Psoas muscle (tissue), 2 donors: ENCODE measurements around the genes EFNB1, P2RY4 and TAF1.

DNA sequence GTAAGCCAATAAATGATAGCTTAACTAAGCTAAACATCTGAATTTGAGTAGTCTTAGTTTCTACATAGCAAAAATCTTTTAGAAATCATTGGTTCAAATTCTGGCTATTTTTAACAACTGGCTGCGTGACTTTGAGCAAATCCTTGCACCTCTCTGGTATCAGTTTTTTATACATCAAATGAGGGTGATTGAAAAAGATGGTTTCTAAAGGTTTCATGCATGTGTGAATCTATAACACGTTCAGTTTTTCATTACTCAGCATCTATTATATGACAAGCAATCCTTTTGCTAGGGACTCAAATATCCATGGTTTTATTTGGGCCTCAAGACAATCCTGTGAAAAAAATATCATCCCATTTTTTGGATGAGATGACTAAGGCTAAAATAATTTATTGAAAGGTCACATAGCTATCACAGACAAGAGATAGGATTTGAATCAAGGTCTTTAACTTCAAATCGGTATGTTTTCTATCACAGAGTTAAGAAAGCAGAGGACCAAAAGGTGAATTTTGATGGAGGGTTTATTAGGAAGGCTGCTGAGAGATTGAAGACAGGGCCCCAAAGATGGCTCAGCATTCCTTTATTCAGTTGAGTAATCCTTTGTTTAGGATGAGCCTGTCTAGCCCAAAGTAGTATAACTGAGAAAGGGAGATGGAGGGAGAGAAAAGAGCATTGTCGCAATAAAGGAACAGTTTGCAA, 976 bp downstream of the HEPH start:
- PRO-cap, 2 experiments = no peak in any of the 2 experiments

DNA sequence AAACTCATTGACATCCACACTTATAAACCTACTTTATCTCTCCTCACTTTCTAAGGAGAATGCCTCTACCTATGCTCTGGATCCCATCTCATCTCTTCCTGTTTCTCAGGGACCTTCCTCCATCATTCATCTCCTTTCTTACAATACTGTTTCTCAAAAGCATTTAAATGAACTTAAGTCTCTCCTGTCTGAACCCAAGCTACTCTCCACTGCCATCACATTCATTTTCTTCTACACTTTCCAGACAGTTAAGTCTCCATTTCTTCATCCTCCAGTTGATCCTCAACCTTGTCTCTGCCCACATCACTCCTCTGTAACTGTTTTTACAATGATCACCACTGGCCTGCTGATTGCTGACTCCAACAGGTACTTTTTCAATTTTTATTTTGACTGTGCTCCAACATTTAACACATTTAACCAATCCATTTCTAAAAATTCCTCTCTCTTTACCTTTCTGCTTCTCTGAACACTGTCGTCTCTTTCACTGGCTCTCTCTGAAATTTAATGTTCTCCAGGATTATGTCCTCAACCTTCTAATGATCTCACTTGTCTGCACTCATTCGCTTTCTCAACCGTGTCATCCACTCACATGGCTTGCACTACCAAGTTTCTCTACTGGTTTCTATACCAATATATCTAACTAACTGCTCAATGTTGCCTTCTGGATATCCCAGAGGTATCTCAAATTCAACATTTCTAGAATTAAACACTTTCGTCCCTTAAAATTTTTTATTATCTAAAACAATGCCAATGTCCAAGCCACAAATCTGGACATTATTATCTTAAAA, 354.0 kb downstream of the OPHN1 start:
- PRO-cap, 2 experiments = no peak in any of the 2 experiments

GRCh38 chrX:68508766-68509261, 10.0 kb downstream of the YIPF6 start:
- PRO-cap, 2 experiments = no peak in any of the 2 experiments

- PRO-cap, 2 experiments = no peak in any of the 2 experiments
These were observed 38.1 kb downstream of the YIPF6 start for GRCh38 chrX:68536801-68537497.

DNA sequence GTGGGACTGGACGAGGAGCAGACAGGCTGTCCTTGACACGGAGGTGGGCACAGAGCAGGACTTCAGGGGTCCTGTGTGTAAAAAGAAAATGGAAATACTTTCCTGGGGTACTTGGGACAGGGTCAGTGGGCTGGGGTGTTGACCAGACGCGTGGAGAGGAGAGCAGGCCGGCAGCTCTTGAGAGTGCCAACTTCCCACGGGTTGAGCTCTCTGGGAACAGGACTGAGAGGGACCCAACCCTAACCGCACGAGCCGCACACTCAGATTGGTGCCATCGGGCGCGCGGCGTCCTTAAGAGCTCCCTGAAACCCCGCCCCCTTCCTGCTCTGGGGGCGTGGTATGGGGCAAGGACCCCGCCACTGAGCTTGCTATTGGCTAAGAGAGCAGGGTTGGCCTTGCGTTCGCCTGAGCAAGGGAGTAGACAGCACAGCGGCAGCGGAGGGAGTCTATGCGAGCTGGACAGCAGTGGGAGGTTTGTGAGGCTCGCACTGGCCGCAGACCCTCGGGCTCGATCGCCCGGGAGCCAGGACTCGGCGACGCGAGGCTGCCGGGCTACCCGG, at the start of gene EFNB1:
TSS of gene EFNB1 (plus strand) at position 449 of the 560 bp plus-strand sequence.
- PRO-cap, 2 experiments = peak in 2 of 2 experiments; most common plus-strand start position 420 of the sequence (in 1); most common minus-strand start position 267 of the sequence (in 2)

DNA sequence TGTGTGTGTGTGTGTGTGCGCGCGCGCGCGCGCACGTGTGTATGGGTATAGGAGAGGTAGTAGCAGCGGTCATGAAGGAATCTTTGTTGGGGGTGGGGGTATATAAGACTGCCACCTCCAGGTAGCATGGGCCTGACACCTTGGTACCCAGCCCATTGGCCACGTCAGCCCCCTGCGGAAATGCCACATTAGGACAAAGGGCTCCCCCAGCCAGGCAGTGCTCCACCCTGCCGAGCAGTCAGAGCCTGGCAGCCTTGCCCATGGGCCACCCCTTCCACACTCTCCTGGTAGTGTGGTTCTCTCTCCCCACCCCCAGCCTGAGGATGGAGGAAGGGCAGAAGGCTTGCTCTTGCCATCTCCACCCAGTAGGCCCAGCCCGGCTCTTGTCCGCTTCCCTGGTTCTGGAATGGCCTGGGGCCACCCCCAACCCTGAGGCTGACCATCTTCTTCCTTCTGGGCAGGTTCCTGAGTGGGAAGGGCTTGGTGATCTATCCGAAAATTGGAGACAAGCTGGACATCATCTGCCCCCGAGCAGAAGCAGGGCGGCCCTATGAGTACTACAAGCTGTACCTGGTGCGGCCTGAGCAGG, 9.4 kb downstream of the EFNB1 start:
- PRO-cap, 2 experiments = no peak in any of the 2 experiments

- PRO-cap, 2 experiments = no peak in any of the 2 experiments
These were observed 12.1 kb downstream of the EFNB1 start for GRCh38 chrX:68840938-68841276.

- PRO-cap, 2 experiments = no peak in any of the 2 experiments
These were observed 12.7 kb downstream of the EFNB1 start for GRCh38 chrX:68841277-68842190.

- PRO-cap, 2 experiments = no peak in any of the 2 experiments
These were observed 66.8 kb downstream of the EFNB1 start for GRCh38 chrX:68895633-68895999.

GRCh38 chrX:69164988-69165352, 283 bp downstream of the PJA1 start:
- PRO-cap, 2 experiments = no peak in any of the 2 experiments

GRCh38 chrX:69555871-69557024, 52.1 kb downstream of the NALF2 start:
- PRO-cap, 2 experiments = no peak in any of the 2 experiments

DNA sequence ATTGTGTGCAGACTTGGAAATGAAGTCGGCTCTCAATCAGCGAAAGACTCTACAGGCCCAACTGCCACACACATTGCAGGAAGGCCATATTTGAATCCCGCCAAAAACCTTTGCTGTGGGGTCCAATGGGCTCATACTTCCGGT, 272 bp upstream of the OTUD6A start:
- PRO-cap, 2 experiments = no peak in any of the 2 experiments

- PRO-cap, 2 experiments = no peak in any of the 2 experiments
These were observed 14.4 kb upstream of the AWAT1 start for GRCh38 chrX:70219988-70220598.

DNA sequence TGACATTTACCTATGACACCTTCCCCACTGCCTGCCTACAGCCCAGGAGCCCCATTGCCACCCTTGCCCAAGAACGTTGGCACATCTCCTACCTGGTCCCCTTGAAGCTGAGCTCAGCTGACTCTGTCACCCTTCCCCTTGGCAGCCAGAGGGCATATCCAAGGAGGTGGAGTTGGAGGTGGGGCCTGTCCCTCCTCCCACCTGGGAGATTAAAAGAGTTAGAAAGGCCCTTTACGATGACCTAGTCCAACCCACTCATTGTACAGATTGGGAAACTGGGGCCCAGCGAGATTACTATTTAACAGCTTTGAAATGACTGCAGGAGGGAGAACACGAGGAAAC, at the start of gene P2RY4:
TSS of gene P2RY4 (minus strand) at position 128 of the 342 bp plus-strand sequence.
- PRO-cap, 2 experiments = no peak in any of the 2 experiments

DNA sequence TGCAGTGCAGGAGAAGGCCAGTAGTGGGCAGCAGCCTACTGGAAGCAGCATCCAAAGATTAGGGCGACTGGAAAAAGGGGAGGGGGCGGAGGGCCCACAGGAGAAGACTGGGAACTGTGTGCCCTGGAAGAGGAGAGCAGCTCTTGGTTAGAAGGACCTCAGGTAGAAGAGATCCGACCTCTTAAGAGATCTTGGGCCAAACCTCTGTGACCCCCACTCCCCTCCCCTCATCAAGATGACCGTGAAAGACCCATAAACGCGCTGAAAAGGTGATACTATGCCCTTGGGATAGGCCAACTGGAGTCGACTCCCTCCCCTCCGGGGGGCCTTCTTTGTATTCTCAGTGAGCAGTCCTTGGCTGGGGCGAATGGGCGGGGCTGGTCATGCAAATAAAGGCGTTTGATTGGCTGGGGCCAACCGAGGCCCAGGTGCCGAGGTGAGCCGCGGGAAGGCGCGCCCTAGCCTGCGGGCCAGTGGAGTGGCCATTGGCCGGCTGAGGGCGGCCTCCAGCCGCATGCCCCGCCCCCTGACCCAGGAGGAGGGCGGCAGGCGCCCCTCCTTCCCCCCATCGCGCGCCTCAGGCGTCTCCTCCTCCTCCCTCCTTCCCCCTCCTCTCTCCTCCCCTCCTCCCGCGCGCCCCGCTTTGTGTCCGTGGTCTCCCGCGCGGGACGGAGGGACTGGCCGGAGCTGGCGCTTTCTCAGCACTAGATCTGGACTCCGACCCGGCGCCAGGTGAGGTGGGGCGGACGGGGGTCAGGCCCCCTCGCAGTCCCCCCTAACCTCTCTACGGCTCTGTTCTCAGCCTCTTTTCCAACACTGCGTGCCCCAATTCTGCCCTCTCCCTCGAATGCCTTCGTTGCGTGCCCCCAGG, 10.1 kb downstream of the DLG3 start:
- PRO-cap, 2 experiments = no peak in any of the 2 experiments

DNA sequence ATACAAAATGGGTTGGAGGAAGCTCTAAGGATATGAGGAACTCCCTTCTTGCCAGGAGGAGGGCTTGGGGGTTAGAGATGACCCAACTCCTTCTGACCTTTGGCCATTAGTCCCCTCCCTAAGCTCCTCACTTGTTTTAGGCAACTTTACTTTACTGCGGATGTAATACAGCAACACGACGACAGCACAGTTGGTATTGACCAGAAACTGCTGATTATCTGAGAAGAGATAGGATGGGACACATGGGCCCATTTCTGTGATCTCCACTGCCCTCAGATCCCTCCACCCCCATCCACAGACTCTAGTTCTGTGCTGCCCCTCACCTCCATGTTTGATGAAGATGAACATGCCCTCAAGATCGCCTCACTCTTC, 345 bp downstream of the CXorf65 start:
- PRO-cap, 2 experiments = no peak in any of the 2 experiments

DNA sequence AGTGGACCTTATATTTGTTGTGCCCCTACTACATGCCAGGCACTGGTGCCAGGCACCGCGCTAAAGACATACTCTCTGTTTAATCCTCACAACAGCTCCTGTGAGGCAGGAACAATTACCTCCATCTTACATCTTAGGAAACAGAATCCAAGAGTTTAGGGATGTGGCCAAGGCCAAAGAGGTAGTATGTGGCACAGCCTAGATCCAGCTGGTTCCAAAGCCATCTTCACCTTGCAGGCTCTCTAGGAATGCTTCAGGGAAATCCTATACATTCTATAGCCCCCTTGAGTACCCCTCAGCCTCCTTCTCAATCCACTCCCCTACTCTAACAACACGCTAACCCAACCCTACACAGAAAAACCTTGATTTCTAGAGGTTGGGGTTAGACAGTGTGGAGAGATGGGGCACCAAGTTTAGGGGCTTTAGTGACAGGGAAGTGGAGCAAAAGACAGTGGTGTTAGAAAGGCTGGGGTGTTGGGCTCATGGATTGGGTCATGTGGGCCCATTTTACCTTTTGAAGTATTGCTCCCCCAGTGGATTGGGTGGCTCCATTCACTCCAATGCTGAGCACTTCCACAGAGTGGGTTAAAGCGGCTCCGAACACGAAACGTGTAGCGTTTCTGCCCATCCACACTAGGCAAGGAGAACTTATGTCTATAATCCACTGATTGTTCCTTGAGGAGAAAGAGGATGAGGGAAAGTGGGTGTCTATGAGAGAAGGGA, 2.3 kb upstream of the CXorf65 start:
- PRO-cap, 2 experiments = no peak in any of the 2 experiments

DNA sequence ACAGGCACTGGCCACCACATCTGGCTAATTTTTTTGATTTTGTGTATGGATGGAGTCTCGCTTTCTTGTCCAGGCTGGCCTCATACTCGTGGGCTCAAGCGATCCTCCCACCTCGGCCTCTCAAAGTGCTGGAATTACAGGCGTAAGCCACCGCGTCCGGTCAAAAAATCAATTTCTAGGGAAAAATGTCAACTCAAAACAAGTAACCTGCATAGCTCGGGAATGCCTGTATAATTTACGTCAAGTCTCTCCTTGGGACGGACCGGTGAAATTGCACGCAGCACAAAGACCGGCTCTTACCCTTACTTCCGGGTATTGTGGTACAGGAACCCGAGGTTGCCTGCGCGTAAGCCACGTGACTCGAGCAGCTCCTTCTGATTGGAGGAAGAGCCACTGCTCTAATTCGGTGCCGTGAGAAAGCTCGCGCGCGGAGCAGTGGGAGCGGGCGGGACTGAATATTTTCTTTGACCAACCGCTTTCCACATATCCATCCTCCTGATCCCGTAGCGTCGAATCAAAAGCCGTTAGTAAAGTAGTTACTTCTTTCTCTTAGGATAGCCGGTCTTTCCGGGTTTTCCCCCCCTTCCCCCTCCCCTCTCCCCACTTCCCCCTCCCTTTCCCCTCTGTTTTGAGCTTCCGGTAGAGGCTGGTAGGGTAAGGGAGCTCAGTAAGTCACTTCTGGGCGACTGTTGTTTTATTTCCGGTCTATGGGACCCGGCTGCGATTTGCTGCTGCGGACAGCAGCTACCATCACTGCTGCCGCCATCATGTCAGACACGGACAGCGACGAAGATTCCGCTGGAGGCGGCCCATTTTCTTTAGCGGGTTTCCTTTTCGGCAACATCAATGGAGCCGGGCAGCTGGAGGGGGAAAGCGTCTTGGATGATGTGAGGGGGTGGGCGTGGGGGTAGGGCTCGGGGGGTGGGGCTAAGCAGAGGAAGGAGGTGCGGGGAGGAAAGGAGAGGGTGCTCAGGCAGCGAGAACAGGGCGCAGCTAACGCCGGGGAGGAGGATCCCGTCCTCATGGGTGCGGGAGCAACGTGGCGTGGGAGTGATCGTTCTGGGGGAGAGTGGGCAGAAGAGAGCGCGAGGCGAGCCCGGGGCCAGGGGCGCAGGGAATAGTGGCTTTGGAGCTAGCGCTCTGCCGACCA, at the start of gene TAF1:
TSS of gene TAF1 (plus strand) at position 750 of the 1,150 bp plus-strand sequence.
- PRO-cap, 2 experiments = peak in 2 of 2 experiments; most common plus-strand start position 753 of the sequence (in 2); most common minus-strand start position 308 of the sequence (in 2)

DNA sequence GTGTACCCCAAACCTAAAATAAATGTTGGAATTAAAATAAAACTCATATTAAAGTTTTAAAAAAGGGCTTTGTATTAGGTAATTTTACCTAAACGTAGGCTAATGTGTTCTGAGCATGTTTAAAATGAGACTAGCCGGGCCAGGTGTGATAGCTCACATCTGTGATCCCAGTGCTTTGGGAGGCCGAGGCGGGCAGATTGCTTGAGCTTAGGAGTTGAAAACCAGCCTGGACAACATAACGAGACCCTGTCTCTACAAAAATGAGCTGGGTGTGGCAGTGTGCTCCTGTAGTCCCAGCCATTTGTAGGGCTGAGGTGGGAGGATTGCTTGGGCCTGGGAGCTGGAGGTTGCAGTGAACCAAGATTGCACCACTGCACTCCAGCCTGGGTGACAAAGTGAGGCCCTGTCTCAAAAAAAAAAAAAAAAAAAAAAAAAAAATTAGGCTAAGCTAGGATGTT, 16.0 kb downstream of the OGT start:
- PRO-cap, 2 experiments = no peak in any of the 2 experiments

- PRO-cap, 2 experiments = no peak in any of the 2 experiments
These were observed 4.7 kb upstream of the GCNA start for GRCh38 chrX:71573519-71573998.